Temporal lobe (tissue), 2 donors: ENCODE results near the genes MYLK4 and WRNIP1.

DNA sequence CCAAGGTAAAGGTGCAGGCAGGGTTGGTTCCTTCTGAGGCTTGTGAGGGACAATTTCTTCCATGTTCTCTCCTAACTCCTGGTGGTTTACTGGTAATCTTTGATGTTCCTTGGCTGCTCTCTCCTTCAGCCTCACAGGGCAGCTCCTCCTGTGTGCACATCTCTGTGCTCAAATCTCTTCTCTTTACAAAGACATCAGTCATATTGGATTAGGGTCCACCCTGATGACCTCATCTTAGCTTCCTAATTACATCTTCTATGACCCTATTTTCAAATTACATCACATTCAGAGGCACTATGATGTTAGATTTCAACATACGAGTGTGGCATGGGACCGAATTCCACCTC is 216.5 kb downstream of the MYLK4 start:
- RAMPAGE, long total RNA = no peak

GRCh38 chr6:2750670-2751114 is at the start of gene MYLK4:
MYLK4 (minus strand) TSS chr6:2750922.
- RAMPAGE, long total RNA = no peak

DNA sequence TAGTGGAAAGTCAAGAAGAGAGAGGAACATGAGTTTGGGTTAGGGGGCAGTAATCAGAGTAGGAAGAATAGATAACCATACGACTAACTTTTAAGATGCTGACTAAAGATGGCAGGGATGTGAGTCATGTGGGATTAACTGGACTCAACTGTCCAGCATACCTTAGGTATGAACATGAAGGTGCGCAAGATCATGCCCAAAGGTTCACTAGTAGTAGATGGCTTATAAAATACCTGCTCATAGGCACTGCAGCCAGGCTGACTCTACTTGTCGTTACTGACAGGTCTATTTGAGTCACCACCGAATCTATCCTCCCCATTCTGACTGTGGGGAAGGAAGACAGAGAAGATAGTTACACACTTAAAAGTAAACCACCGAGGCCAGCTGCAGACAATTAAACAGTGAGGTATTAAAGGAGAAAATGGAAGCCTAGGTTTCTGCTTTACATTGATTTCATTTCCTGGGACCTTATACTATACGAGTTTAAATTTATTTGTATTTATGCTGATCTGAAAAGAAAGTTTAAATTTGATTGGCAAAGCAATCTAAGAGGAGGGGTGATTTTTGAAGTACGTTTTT is 4.2 kb upstream of the WRNIP1 start:
- RAMPAGE, long total RNA = no peak

DNA sequence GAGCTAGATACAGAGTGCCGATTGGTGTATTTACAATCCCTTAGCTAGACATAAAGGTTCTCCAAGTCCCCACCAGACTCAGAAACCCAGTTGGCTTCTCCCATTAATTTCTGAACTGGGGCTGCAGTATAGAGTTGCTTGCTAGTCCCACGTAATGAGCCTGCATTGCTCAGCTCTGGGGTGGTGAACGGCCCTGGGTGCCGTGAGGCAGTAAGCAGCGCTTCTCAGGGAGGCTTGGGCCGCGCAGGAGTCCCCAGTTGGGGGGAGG is 2.1 kb upstream of the WRNIP1 start:
- RAMPAGE, long total RNA = no peak

DNA sequence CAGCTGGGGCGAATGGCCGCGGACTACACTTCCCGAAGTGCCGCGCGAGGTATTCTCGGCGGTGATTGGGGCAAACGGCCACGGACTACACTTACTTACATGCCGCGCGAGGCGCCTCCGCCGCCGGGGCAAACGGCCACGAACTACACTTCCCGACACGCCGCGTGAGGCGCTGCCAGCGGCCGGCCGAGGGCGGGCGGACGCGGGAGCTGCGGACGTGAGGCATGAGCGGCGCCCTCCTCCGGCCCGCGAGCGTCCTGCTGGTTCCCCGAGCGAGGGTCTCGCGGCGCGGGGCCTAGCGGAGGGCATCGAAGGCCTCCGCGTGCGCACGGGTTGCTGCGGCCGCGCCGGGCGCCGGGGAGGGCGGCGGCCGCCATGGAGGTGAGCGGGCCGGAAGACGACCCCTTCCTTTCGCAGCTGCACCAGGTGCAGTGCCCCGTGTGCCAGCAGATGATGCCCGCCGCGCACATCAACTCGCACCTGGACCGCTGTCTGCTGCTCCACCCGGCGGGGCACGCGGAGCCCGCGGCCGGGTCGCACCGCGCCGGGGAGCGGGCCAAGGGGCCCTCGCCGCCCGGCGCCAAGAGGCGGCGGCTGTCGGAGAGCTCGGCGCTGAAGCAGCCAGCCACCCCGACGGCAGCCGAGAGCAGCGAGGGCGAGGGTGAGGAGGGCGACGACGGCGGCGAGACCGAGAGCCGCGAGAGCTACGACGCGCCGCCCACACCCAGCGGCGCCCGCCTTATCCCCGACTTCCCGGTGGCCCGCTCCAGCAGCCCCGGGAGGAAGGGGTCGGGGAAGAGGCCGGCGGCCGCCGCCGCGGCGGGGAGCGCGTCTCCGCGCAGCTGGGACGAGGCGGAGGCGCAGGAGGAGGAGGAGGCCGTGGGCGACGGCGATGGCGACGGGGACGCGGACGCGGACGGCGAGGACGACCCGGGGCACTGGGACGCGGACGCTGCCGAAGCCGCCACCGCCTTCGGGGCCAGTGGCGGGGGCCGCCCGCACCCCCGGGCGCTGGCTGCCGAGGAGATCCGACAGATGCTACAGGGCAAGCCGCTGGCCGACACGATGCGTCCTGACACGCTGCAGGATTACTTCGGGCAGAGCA is at the start of gene WRNIP1:
TSS of gene WRNIP1 (plus strand) at position 146 of the 1,105 bp plus-strand sequence.
- RAMPAGE, long total RNA = no peak

DNA sequence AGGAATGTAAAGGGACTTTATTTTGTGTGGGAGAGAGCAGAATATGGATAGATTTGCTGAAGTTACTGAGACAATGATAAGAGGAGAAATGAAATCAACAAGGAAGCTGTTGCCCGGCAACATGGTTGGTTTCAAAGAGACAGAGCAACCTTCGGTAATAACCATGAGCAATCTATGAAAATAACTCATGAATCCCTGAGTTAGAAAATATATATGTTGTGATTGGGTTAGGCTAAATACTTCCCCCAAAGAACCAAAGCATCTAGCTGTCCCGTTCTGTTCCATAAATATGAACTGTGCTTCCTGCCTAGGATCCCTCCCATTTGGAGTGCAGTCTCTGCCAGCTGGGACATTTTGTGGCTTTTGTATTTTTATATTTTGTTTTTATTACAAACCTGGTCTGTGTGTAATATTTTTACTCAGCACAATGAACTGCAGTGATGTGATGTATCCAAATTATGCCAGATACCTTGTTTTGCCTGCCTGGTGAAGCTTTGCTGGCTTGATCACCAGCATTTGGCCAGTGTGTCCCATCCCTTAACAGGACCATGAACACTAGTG is 23.0 kb downstream of the SERPINB1 start:
- RAMPAGE, long total RNA = no peak

GRCh38 chr6:2850721-2851097 is 9.0 kb upstream of the SERPINB1 start:
- RAMPAGE, long total RNA = no peak

DNA sequence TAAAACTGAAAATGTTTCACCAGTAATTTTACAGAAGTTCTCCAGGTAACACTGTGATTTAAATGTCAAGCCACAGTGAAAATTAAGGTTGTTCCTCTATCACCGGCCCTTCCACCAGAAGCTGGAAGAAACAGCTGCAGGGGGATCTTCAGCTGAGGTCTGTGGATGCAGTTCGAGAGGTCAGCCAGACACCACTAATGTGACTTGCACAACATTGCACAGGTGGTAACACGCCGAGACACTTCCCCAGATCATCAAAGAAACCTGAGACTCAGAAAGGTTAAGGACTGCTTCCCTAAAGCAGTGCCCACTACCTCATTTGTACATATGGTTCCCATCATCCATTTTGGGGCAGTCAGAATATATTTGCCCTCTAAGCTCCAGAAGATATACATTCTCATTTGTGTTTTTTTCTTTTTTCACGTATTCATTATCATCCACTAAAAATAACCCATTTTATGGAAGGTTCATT is 8.1 kb upstream of the SERPINB9 start:
- RAMPAGE, long total RNA = no peak

DNA sequence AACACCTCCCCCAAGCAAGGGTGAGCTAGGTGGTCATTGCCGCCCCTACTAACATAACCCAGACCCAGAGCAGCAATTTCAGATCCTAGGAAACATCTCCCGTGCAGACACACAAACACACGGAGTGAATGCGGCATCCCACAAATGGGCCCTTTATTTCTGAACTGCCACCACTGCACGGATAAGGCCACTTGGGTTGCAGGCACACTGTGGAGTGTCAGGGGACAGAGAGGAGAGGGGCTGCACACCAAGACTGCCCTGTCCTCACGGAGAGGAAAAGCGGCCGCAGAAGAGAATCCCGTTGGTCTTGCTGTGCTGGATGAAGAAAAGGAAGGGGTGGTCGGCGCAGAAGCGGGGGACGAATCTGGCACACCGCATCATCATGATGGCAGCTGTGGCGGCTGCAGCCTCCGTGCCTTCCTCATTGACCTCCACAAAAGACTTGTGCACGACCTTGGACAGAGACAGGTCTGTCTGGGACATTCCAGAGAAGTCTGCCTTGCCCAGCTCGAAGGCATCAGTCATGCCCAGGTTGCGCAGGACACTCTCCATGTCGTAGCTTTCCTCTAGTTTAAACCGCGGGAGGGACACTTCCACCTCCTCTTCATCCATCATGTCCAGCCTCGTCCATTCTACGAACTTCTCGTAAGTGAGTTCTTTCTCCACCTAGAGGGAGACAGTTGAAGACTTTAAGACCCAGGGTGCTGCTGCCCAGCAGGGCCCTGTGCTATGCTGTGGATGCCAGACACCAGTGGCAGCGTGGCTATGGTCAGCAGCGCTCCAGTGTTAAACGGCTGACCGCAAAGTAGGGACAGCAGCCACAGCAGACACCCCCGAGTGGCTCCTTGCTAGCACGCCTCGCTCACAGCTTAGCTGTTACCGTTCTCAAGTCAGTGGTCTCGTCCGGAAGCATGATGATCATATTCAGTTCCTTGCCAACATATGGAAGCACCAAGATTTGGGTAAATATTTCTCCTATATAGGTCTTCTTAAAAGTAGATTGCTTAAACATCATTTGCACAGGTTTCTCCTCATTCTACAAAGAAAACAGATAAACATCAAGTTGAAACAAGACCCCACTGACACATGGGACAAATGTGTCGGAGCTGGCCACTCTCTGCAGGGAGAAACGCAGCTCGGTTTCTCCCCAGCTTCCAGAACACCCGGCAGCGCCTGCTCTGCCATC is 22.9 kb downstream of the SERPINB6 start:
- RAMPAGE, long total RNA = no peak

- RAMPAGE, long total RNA = no peak
These were observed 1.8 kb downstream of the NQO2 start for GRCh38 chr6:3001203-3002181.

DNA sequence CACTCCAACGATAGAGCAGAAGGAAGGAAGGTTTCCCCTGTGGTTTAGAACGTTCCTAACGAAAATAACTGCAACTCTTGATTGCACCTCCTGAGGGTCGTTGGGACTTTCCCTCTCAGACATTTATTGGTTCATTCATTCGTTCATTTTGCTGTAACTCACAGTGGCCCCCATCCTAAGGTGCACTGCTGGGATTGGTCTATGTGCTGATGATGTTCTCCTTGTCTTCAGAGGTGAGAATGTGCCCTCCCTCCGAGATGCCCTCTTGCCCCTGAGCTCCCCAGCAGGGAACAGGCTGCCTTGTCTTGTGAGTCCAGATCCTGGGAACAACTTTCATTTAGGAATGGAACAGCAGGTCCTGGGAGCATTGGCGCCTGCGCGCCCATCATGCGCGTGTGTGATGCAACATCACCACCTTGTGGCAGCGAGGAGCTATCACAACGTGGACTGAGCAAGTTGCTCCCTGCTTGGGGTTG is 12.5 kb upstream of the RIPK1 start:
- RAMPAGE, long total RNA = no peak

DNA sequence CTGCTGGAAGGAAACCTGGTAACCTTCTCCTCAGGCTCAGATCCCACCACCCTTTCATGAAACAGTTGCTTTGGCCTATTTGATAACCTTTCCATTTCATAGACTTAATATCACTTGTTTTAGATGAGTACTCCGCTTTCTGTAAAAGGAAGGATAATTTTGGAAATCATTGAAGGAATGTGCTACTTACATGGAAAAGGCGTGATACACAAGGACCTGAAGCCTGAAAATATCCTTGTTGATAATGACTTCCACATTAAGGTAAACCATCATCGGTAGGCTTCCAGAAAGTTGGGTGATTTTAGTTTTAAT is 12.5 kb downstream of the RIPK1 start:
- RAMPAGE, long total RNA = no peak

DNA sequence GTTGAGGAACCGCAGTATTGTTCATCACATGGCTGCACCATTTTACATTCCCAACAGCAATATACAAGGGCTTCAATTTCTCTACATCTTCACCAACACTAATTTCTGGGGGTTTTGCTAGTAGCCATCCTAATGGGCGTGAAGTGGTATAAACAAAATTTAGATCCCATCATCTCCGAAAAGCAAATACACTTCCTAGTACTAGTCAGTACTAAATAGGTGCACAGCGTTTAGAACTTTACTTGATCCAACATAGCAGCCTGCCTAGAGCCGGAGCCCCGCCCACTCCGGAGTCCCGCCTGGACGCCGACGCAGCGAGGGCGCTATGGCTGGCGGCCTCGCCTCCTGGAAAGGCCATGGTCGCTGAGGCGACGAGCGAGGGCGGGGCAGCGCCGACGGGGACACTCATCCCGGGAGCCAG is 433 bp upstream of the BPHL start:
- RAMPAGE, long total RNA = no peak

DNA sequence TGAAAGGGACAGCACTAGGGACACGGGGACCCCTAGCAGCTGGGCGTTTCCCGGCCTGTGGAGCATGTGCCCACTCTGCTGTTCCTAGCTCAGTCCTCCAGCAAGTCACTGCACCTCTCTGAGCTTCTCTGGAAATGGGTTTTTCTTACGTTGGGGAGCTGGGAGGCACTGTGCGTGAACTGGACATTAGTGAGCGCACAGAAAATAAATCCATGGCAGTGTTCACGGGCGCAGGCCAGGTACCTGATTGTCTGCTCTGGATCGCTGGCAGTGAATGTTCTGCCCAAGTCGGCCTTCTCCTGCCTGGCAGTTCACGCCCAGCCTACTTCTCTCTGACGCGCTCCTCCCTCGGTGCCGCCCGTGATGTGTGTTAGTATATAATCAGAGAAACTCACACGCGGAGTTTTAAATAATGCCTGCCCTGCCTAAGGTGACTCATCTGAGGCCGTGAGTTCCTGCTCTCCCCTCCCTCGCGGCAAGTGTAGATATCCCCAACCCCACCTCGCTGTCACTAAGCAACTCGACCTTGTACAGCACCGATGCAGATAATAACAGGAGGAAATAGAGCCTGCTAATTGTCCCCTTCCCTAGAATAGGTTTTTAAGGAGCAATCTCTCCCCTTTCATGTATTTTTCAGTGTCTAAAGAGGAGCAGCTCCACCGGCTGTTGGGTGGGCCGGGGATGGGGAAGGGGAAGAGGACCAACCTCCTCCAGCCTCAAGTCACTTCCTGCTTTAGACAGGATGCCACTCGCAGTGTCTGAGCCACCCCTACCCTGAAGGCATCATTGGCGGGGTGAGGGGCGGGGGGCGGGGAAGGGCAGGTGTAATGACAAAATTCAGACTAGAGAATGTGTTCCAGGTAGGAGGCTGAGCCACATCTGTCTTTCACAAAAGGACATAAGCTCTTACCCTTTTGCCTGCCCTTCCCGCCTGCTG is 2.9 kb upstream of the TUBB2A start:
- RAMPAGE, long total RNA = no peak

DNA sequence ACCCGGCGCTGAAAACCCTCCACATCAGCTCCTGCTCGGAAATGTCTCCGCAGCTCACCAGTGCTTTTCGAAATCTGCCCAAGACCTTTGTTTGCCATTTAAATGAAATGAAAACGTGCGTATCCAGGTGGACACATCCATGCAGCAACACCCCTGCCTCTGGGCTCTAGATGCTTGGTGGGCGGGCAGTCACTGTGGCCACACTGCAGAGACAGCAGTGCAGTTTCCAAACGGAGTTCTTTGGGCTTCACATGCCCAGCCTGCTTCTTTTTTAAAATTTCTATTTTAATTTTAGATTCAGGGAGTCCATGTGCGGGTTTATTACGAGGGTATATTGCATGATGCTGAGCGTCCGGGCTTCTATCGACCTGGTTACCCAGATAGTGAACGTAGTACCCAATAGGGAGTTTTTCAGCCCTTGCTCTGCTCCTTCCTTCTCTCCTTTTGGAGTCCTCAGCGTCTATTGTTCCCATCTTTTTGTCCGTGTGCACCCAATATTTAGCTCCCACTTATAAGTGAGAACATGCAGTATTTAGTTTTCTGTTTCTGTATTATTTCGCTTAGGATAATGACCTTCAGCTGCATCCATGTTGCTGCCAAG is 4.7 kb upstream of the TUBB2B start:
- RAMPAGE, long total RNA = no peak

GRCh38 chr6:3276279-3277117 is 17.8 kb downstream of the PSMG4 start:
- RAMPAGE, long total RNA = no peak

- RAMPAGE, long total RNA = no peak
These were observed 92.4 kb downstream of the SLC22A23 start for GRCh38 chr6:3364357-3364927.

GRCh38 chr6:3379376-3380043 is 77.3 kb downstream of the SLC22A23 start:
- RAMPAGE, long total RNA = no peak

DNA sequence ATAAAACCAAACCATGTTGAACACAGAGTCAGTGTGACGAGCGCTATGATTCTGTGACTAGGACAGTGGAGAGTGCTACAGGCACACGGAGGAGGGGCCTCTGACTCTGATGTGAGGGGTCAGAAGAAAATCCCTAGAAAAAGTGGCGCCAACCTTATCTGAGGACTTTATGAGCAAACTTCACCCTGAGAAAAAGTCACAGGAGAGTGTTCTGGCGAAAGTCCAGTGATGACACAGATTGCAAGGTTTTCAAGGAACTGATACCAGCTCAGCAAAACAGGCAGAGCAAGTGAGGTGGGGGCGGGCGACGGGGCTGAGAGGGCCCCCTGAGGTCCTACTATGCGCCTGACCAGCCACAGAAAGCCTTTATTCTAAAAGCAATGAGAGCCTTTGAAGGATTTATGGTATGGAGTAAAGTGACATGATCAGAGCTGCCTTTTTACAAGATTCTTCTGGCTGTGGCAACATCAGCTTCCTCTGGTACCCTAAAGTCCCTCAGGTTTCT is 73.3 kb downstream of the SLC22A23 start:
- RAMPAGE, long total RNA = no peak

- RAMPAGE, long total RNA = no peak
These were observed 1.8 kb downstream of the SLC22A23 start for GRCh38 chr6:3454958-3455456.